Caco-2 (cell line): ENCODE data around the gene ZNF445.

DNA sequence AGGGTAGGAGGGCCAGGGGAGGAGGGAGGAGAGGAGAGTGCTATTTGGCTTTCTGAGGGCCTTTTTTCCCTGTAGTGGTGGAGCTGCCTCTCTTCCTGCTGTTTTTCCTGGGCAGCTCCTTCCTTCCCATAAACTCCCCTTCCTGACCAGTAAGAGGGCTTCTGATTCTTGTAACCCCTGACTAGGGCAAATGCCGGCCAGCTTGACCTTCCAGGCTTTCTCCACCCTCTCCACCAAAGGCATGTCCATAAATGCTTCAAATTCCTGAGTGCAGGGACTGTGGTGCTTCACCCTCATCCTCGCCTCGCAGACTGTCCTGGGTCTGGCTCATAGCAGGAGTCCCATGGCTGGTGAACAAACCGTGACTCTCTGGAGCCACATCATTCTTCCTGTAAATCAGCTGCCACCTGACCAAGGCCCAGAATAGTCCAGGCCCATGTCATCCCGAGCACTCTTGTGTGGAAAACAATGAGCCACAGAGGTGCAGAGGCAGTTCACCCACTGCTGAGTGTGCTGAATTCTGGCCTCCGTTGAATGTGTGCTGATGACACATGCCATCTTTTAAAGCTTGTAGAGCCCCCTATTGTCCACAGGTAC is 68.5 kb downstream of the ABHD5 start:
- PRO-cap: bidirectional peak, plus-strand start at position 307 of the sequence, minus-strand start at position 313 of the sequence
- RRBS: no CpG with 5 or more reads among the region's 6 CpGs

DNA sequence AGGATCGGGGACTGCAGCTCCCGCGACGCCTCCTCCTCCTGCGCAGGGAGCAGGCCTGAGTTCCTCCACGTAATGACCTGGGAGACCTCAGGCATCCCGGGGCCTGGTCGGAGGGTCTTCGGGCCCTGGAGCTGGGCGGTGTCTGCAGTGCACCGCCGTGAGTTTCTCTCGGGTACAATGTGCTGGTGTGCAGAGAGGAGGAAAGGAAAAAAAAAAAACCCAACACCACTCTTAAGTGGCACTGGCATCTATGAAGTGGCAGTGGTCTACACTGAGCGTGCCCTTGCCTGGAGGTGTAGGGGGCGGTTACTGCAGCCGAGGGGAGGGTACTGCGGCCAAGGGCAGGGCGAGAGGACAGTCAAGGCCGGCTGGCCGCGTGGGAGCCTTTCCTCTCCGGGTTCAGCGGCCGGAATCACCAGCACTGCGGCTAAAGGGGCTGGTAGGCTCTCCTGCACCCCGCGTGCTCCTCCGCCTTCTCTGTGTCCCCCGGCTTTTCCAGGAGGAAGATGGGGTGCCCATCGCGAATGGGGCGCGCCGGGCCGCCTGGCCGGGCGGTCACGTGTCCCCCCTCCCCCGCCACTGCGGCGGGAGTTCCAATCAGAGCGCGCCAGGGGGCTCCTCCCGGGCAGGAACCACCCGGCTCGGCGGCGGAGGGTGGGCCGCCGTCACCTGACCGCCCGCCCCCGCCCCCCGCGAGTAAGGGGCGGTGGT is 243.0 kb upstream of the TOPAZ1 start:
- PRO-cap: bidirectional peak, plus-strand start outside the sequence, minus-strand start at position 550 of the sequence
- RRBS: 33% methylated on average over 29 of the region's 56 CpGs

- PRO-cap: bidirectional peak, plus-strand start at chr3:44477444, minus-strand start at chr3:44477401; bidirectional peak, plus-strand start at chr3:44477742, minus-strand start at chr3:44477654
- RRBS: 3% methylated on average over 13 of the region's 78 CpGs
Observed at GRCh38 chr3:44477159-44478216, at the start of gene ZNF445. TSS of gene ZNF445 (minus strand) at chr3:44477670.

DNA sequence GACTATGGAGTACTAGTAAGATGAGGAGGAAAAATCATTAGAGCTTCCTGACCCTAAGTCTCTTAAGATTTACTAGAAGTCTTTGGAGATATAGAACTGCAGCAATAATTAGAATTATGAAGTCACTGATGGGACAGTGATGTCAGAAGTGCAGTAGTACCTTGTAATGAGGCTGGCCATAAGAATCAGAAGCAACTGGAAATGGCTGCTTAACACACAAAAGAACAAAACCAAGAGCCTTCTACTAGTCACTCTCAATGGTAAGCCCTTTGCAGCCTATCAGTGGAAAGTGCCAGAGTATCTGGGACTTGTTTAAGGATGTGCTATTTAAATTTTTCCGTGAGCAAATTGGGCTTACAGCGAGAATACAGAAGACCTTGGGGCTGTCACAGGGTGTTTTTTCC is 37.4 kb downstream of the KIF15 start:
- PRO-cap: no peak
- RRBS: no CpG with 5 or more reads among the region's 2 CpGs

- PRO-cap: no peak
- RRBS: no CpG with 5 or more reads among the region's 1 CpG
Observed at GRCh38 chr3:44984437-44984715, 8.3 kb downstream of the EXOSC7 start.

DNA sequence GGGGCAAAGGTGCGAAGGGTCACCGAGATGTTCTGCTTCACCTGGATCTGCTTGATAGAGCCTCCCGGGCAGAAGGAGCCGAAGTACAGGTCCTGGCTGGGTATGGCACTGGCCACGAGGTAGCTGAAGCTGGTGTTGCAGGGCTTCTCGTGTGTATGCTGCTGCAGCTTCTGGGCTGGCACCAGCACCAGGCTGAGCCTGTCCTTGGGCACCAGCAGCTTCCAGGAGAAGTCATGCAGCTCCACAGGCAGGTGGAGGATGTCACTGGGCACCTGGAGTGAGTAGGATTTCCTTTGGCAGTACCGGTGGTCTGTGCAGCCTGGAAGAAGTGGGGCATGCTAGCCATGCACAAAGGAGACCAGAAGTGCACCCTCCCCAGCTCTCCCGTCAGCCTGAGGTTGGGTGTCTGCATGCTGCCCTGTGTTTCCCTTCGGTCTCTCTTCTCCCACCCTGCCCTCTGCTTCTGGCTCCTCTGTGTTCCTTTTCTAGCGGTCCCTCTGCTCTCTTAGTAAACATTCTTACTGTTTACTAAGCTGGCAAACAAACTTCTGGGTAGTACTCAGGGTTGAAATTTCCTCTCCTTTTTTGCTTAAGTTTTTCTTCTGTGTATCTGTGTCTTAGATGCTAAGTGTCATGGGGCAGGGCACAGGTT is 52.7 kb downstream of the CDCP1 start:
- PRO-cap: no peak
- RRBS: no CpG with 5 or more reads among the region's 10 CpGs

DNA sequence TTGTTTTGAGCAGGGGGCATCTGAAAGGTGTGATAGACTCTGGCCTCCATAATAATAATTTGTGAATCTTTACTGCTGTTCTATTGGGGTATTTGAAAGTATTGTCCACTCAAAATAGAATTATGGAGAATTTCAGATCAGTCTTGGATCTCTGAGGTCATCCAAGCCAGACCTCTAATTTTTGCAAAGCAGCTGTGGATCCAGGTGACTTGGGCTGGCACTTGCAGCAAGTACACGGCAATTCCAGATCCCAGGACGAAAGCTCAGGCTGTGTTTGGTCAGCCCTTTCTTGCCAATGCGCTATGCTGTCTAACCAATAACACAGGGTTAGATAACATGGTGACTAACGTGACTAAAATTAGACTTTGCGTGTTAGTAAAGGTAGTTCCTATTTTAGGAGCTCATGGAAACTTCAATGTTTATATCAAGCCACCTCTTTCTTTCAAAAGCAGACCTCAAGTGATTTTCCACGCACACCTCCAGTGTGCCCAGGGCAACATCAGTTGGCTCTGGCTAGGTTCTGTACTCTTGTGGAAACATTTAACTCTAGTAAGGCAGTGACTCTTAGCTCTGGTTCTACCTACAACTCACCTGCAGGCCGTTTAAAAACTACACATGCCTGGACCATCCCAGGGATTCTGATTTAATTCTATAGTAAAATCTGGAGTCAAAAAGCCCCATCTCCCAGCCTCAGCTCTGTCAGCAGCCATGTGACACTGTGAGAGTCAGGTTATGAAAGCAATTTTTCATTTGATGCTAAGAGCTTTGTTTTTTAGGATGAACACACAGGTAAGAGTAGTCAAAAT is 32.5 kb downstream of the CDCP1 start:
- PRO-cap: no peak
- RRBS: no CpG with 5 or more reads among the region's 7 CpGs

DNA sequence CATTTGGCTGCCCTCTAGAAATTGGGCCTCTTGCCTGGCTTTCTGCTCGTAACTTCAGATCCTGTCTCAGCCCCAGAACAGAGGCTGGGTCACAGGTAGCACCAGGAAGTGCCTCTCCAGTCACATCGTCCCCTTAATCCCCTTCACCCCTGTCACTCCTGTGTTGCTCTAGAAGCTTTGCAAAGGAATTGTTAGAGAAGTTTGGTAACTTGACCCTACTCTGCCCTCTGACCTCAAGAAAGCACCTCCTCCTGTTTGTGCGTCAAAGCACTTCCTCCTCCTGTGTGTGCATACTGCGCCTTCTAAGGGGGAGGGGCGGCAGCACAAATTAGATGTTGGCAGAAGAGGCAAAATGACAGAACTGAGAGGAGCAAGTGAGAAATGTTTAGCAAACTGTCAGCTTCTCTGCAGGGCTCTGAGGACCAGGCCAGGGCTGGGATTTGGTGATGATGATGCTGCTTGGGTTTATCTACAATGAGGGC is 76.1 kb downstream of the LARS2 start:
- PRO-cap: no peak
- RRBS: no CpG with 5 or more reads among the region's 5 CpGs

GRCh38 chr3:45553359-45554067 is 41.0 kb upstream of the LIMD1 start:
- PRO-cap: no peak
- RRBS: no CpG with 5 or more reads among the region's 11 CpGs

DNA sequence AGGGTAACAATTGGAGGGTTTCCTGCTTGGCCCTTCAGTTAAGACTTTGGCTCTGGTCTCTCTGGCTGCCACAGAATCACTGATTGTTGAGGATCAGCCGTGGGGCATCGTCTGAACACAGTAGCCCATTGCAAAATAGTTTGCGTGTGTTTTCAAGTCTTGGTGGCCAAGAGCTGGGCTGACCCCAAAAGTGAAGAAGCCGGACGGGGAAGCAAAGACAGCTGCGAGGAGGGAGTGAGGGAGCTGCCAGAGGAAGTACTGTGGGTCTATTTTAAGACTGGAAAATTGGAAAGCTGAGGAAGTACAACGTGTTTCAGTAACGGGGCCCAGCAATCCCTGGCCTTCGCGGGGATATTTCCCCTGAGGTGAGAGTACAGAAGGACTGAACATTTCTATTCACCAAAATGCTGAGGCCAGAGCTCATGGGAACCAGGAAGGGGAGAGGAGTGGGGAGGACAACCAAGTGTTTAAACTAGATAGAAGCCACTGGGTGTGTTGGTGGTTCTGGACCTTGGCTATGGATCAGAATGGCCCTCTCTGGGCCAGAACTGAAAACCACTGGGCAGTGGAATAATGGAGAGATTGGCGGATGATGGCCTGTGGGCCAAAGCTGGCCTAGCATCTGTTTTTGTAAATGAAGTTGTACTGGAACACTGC is 34.2 kb upstream of the LIMD1 start:
- PRO-cap: no peak
- RRBS: no CpG with 5 or more reads among the region's 11 CpGs

GRCh38 chr3:45596216-45596758 is 1.7 kb downstream of the LIMD1 start:
- PRO-cap: no peak
- RRBS: no CpG with 5 or more reads among the region's 6 CpGs

DNA sequence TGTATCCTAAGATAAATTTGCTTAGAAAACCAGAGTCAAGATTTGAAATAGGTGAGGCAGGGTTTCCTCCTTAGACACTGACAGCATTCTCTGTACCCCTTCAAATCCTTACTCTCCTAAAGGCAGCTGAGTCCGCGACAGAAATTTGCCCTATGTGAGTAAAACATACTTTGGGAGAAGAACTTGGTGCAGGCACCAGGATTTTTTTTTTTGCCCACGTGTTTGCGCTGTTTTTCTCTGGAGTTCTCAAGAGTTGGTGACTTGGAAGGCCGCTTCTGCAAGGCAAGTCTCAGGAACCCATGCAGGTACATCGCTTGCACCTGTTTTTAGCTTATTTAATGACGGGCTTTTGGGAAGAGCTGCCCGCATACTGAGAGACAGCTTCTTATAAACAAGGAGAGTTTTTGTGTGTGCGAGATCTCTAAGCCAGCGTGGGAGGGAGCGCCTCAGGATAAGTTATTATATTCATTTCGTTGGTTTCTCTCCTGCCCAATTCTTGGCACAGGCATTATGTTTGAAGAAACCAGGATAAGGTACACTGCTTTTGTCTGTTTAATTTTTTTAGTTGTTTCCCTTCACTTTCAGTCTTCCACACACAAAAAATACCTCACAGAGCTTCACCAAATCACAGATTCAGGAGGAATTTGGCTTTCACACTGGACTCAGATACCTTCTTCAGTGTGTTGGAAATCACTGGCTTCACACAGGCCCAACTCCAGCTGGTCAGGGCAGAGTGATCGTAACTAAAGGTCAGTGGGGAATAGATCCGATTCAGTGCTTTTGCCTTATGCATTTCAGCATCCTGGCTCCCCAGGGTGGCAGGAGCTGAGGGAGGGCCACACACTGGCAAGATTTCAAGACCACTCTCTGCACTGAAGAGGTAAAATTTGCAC is 11.3 kb upstream of the SACM1L start:
- PRO-cap: no peak
- RRBS: no CpG with 5 or more reads among the region's 14 CpGs

DNA sequence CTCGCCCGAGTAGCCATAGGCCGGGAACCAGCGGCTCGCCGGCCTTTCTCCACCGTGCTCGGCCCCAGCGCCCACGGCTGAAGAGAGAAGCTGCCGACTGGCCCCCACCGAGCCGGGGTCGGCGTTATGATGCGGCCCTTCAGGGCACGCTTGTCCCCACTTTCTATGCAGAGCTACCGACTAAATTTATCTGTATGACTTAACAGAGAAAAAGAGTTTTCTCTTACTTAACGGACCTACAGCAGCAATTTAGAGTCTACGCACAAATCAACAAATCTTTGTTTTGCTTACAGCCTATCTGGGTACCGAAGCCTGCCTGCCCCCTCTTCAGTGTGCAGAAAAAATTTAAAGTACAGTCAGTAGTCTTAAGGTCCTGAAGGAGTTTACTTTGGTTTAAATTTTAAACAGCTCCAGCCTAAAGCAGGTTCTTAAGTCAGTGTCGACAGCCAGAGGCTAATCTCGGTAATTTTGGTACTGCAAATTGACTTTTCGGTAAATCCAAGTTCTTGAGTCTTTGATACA is 519 bp downstream of the SACM1L start:
- PRO-cap: unidirectional peak, minus-strand start at position 334 of the sequence
- RRBS: 5% methylated on average over 10 of the region's 24 CpGs

DNA sequence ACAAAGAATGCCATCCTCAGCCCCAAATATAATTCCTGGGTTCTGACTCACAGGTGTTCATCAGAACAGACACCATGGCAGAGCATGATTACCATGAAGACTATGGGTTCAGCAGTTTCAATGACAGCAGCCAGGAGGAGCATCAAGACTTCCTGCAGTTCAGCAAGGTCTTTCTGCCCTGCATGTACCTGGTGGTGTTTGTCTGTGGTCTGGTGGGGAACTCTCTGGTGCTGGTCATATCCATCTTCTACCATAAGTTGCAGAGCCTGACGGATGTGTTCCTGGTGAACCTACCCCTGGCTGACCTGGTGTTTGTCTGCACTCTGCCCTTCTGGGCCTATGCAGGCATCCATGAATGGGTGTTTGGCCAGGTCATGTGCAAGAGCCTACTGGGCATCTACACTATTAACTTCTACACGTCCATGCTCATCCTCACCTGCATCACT is 3.2 kb downstream of the CXCR6 start:
- PRO-cap: no peak
- RRBS: no CpG with 5 or more reads among the region's 2 CpGs

DNA sequence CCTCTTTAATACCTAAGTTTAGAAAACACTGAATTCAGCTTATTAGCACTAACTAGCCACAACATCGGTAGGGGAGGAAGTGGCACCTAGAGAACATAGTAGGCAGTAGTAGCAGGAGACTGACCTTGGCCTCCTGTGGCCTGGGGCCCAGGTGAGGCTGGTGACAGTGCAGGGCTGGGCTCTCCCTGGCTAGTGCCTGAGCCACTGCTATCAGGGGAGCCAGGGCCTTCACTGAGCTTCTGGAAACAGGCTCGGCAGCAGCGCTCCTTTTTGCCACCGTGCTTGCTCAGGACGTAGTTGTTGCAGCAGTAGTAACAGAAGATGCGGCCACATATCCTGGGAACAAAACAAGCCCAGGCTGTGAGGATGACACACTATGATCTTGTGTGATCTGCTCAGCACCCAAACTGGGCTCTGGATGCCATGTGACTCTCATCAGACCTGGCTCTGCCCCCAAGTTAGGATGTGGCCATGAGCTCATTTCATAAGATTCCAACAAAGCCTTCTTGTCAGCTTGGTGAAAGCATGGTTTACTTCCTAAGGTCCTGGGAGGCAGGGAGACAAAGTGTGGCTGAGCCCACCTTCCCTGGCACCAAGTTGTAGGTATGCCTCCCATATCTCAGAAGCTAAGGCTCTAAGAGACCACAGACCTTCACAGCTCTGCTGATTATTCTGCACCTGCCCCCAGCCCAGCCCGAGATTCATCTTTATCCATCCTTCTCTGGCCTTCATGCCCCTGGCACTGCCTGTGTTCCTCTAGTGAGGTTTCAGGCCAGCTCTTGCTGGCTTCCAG is 15.2 kb downstream of the CXCR6 start:
- PRO-cap: no peak
- RRBS: no CpG with 5 or more reads among the region's 7 CpGs

- PRO-cap: no peak
- RRBS: no CpG with 5 or more reads among the region's 8 CpGs
Observed at GRCh38 chr3:45975324-45976153, 20.1 kb downstream of the FYCO1 start.

DNA sequence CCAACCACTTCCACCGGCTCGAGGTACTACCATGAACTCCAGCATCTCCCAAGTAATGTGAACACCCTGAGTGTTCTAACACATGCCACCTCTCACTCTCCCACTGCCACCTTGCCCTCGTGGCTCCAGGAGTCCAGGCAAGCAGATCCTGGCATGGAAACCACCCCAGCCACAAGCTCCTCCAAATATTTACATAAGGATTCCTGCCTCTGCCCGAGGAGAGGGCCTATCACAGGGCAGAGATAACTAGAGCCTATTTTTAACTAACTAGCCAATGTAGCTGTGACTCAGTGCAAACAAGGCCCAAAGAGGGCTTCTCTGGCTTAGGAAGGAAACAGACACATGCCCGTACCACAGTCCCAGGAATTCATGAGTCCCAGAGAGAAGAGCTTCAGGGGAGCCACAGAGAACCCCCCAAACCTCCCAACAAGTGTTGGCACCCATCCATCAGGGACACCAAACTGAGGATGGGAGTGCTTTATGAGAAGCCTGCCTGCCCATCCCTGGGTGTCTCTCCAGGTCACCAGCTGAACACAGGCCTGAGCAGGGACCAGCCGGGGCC is 9.3 kb downstream of the FYCO1 start:
- PRO-cap: bidirectional peak, plus-strand start at position 299 of the sequence, minus-strand start at position 173 of the sequence
- RRBS: no CpG with 5 or more reads among the region's 6 CpGs

GRCh38 chr3:46065077-46065875 is 38.0 kb upstream of the XCR1 start:
- PRO-cap: no peak
- RRBS: no CpG with 5 or more reads among the region's 7 CpGs

DNA sequence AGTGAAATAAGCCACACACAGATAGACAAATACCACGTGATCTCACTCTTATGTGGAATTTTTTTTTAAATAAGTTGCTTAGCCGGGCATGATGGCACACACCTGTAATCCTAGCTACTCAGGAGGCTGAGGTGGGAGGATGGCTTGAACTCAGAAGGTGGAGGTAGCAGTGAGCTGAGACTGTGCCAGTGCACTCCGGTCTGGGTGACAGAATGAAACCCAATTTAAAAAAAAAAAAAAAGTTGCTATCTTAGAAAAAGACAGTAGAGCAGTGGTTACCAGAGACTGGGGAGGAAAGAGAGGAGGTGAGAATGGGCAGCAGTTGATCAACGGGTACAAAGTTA is 915 bp upstream of the CCR2 start:
- PRO-cap: no peak
- RRBS: no CpG with 5 or more reads among the region's 4 CpGs

- PRO-cap: no peak
- RRBS: no CpG with 5 or more reads among the region's 6 CpGs
Observed at GRCh38 chr3:46498763-46499374, 1.1 kb downstream of the RTP3 start.